Placental epithelial cell (primary cell): ENCODE data around the gene IRAG2.

DNA sequence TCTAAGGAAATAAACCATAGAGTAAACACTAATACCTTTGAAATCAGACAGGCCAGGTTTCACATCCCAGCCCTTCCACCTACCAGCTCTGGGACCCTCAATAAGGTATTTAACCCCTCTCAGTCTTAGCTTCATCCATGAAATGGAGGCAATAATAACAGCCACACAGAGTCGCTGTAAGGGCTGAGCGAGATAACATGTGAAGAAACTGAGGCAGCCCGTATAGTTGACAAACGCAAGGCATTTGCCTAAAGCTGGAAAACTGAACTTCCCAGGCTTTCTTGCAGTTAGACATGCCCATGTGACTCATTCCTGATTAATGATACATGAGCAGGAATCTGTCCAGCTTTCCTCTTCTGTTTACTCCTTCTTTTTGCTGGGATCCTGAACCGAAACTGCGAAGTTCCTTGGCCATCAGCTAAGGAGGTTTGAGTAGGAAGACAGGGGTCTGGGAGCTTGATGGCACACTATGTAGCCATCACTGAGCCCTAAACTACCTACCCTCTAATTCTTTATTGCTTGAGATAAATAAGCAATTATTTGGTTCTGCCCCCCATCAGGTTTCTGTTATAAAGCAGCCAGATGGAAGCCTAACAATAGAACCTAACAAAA lies 52.2 kb downstream of the ST8SIA1 start:
- CAGE, long polyA plus RNA, result no peak

DNA sequence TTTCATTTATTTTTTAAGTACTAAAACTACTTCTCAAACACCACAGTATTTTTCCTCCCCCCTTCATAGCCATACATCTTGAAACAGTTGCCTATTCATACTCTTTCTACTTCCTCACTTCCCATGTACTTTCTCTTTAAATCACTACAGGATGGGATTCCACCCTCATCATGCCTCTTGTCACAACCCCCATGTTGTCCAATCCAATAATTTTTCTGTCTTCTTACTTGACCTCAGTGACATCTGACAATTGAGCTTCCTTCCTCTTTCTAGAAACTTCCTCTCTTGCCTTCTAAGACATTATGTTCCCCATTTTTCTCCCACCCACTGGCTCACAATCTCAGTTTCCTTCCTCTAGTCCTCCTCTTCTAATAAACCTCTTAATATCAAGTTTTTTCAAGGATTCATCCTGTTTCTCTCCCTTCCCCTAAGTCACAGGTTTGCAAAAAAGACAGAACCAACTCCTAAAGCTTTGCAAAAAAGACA lies 5.3 kb downstream of the C2CD5 start:
- CAGE, long polyA plus RNA, result no peak

DNA sequence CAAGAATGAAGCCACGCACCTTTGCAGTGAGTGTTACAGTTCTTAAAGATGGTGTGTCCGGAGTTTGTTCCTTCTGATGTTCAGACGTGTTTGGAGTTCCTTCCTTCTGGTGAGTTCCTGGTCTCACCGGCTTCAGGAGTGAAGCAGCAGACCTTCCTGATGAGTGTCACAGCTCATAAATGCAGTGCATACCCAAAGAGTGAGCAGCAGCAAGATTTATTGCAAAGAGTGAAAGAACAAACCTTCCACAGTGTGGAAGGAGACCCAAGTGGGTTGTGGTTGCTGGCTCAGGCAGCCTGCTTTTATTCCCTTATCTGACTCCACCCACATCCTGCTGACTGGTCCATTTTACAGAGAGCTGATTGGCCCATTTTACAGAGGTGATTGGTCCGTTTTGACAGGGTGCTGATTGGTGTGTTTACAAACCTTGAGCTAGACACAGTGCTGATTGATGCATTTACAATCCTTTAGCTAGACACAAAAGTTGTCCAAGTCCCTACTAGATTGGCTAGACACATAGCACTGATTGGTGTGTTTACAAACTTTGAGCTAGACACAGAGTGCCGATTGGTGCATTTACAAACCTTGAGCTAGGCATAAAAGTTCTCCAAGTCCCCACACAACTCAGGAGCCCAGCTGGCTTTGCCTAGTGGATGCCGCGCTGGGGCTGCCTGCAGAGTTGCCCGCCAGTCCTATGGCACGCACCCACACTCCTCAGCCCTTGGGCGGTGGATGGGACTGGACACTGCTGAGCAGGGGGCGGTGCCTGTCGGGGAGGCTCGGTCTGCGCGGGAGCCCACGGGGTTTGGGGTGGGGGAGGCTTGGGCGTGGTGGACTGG lies 67.6 kb downstream of the ETNK1 start:
- CAGE, long polyA plus RNA, result no peak

DNA sequence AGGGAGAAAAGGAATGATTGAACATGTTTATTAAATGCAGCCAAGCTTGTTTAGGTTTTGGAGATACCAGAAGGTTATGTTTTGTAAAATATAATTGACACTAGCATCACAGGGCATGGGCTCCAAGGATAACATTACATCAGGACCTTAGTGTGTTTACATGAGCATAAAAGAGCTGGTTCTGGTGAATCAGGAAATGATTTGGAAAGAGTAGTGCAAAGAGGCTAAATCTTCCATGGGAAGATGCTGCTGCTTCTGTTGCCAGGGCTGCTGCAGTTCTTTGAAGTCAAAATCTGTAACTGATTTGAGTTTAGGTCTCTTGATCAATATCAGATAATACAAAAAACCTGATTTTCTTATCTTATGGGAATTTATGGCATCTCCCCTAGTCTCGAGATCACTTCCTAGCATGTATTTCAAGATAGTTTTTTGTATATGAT lies 118.8 kb downstream of the ETNK1 start:
- CAGE, long polyA plus RNA, result no peak

DNA sequence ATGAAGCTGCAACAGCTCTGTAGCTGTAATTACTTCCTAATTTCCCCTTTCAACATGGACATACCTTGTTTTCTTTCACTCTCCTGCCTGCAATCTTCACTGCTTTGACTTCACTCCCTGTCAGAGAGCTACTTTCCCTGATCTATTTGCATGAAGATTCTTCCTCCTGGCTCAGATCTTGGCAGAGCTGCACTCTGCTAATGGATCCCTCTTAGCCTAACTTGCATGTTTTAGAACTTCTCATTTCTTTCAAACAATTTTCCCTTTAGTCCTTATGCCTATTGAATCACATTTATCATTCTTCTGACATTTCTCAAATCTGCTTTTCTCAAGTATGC lies 135.1 kb downstream of the ETNK1 start:
- CAGE, long polyA plus RNA, result no peak

- CAGE, long polyA plus RNA, result no peak
Observed at GRCh38 chr12:23722555-23723103, 226.8 kb downstream of the SOX5 start.

- CAGE, long polyA plus RNA, result no peak
Observed at GRCh38 chr12:24722147-24722349, 226.9 kb downstream of the BCAT1 start.

DNA sequence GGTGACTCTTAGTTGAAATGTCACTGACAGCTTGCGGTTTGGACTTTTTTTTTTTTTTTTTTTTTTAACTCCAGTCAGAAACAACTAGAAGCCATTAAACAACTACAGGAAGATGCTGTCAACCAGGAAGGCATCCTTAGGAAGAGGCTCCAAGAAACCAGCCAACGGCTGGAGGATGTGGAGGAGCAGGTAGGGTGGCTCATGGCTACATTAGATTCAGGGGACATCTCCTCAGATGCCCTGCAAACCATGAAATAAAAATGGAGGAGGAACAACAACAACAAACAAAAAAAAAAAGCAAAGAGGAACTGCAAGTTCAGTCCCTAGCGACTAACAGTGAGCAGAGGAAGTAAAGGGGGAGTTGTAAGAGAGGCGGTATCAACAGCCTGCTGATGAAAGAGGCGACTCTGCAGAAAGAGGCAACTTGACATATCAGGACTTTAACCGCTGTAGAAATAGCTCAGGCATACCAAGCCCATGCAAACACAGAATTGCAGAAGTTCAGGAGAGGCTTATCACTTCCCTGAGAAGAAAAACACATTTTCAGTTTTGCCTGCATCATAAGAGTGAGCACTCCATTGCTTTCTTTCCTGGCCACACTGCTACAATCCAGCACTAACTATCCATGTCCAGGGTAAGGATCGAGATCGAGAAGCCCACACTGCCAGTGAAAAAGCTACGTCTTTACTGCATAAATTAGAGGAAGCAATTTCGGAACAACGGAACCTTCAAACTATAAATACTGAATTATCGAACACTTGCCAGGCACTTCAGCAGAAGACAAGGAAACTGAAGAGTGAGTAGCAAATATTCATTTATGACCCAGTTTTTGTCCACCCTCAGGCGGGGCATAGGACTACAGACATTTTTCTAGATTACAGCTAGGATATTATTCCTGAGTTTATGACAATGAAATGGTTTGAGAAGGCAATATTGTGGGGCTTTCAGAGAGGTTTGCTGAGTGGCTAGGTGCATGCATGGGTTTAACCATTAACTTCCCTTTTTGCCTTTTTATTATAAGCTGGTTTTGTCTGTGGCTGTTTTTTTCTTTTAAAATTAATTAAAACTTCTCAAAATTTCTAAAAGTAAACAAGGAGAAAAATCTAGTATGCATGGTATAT lies at the start of gene IRAG2:
Gene IRAG2, plus strand, starts transcription at position 546 of the 1,121 bp plus-strand sequence.
- CAGE, long polyA plus RNA, result no peak

DNA sequence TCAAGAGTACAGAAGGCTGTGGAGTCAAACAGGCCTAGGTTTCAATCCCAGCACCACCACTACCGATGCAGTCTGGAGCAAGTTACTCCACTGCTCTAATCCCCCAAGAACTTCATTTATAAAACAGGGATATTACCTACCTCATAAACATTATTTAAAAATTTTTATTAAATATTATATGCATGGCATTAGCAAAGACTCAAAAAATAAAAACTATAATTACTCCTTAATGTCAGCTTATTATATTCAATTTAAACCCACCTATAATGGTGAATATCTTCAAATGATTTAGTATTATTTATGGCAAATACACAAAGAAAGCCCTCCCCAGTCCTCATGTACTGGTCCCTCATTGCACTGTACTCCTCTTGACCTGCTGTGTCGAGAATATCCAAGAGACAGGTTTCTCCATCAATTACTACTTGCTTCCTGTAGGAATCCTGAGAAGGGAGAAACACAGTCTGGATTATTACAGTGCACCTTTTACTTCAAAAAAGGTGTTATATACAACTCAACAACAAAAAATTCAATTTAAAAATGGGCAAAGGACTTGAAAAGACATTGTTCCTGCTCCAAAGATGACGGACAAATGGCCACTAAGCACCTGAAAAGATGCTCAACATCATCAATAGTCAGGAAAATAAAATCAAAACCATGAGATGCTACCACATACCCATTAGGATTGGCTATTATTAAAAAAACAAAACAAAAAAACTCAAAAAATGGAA lies 23.6 kb downstream of the KRAS start:
- CAGE, long polyA plus RNA, result no peak

DNA sequence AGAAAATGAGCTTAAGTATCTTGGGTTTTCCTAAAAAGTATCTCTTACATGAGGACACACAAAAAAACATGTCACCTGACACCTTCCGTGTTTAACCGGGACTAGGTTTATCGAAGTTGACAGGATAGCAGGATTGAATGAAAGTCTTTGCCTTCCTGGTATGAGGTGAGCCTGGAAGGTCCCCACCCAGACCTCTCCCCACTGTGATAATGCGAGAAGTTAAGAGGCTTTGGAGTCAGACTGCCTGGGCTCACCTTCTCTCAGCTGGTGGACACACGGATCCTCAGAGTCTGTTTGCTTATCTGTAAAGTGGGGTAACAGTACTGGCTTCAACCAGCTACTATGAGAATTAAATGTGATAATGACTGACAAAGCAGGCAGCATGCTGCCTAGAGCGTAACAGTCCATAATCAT lies 133.7 kb upstream of the KRAS start:
- CAGE, long polyA plus RNA, result no peak

GRCh38 chr12:26113861-26115030 lies 10.6 kb downstream of the BHLHE41 start:
- CAGE, long polyA plus RNA, result no peak

DNA sequence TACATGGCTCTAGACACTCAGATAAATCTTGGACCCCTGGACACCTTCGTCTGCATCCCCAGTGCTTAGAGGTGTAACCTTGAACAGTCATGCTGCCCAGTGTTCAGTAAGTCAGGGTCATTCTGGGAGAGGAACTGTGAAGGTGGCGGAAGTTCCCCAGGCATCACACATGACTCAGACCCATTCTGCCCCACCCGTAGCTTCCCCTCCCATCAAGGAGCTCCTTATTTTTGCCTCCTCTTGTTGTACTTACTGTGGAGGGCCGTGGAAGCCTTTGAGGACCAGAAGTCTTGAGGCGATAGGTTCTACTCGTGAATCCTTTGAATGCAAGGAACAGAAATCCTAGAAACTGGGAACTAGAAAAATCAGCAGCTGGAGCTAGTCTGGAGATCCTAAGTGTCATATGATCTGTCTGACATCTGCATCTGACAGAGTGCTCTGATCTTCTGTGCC lies 18.0 kb upstream of the SSPN start:
- CAGE, long polyA plus RNA, result no peak

GRCh38 chr12:26194884-26195245 lies 508 bp upstream of the SSPN start:
- CAGE, long polyA plus RNA, result no peak

GRCh38 chr12:26240228-26240780 lies 44.9 kb downstream of the SSPN start:
- CAGE, long polyA plus RNA, result no peak

- CAGE, long polyA plus RNA, result no peak
Observed at GRCh38 chr12:26289977-26290362, 94.6 kb downstream of the SSPN start.

- CAGE, long polyA plus RNA, result no peak
Observed at GRCh38 chr12:26459601-26460501, 264.5 kb downstream of the SSPN start.

DNA sequence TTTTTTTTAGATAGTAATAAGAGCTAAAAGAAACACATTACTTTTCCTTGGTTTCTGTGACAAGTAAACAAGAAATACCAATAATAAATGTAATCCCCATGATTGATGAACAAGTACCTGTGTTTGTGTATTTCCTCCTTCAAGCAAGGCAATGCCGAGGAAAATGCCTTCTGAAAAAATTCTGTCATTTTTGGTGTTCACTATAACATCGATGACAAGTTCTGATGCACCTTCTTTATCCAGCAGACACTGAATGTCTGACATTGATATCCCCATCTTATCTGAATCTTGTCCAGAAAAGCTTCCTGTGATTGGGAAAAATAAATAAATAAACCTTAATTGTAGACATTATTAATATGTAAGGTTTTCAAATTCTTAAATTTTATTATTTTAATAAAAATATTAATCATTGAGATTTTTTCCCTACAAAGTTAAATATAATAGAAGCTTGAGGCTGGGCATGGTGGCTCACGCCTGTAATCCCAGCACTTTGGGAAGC lies 298.7 kb downstream of the SSPN start:
- CAGE, long polyA plus RNA, result no peak

DNA sequence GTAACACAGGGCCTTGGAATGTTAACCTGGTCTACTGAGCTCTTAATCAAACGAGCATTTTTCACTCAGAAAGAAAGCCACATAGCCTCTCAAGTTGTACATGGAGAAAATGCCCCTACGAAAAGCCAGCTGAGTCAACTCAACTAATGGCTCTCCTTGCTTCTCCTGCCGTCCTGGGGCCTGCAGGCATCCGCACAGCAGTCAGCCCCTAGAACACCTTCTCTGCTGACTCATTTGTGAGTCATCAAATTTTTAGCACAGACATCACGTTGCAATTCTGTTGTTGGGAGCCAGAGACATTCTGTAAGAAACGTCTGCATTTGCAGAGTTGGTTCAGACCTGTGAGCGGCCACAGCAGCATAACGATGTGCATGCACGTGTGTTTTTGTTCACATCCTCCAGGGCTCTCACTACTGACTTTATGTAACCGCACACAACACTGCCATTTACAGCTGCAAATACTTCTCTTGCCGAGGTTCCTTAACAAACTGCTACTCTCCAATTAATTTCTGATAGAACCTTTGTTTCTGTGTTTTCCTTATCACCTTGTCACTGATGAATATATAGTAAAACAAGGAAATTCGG lies 141.4 kb downstream of the ITPR2 start:
- CAGE, long polyA plus RNA, result no peak

- CAGE, long polyA plus RNA, result no peak
Observed at GRCh38 chr12:26798253-26798507, 34.8 kb downstream of the ITPR2 start.

DNA sequence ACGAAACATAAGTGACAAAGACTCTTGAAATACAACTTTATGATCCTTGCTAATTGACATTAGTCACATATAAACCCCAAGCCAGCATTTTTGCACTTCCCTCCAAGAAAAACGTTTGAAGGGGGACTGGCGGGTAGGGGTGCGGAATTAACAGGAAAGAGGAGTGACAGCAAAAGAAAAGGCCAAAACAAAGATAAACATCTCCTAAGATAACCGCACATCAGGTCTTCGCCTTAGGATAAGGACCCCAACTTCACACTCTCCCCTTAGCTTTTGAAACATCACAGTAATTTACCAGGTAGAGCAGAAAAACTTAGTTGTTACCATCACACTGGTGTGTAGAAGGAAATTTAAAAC lies 664 bp downstream of the INTS13 start:
- CAGE, long polyA plus RNA, result no peak